Lower leg skin (tissue), 2 donors: Measurements from ENCODE around the genes ANGPTL5, YAP1, MMP1 and MMP12.

GRCh38 chr11:96221578-96222565, 121.1 kb downstream of the MAML2 start:
- PRO-cap, result bidirectional peak, plus-strand start at chr11:96221816, minus-strand start at chr11:96221628
- RAMPAGE, long total RNA, 2 experiments, result no peak in any of the 2 experiments

- PRO-cap, result bidirectional peak, plus-strand start at chr11:96307217, minus-strand start at chr11:96306999
- RAMPAGE, long total RNA, 2 experiments, result no peak in any of the 2 experiments
Observed at GRCh38 chr11:96306875-96307352, 36.1 kb downstream of the MAML2 start.

DNA sequence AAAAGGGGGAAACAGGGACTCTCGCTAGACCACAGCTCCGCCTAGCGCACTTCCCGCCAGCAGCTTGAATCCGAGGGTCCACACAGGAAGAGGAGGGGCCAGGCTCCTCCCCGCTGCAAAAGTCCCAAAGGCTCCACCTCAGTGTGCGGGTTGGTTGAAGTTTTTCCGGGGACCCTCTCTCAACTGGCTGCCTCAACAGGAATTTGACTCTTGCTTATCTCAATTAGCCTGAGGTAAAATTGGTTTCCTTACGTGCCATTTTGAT, 950.8 kb upstream of the CNTN5 start:
- PRO-cap, result no peak
- RAMPAGE, long total RNA, 2 experiments, result no peak in any of the 2 experiments

- PRO-cap, result no peak
- RAMPAGE, long total RNA, 2 experiments, result no peak in any of the 2 experiments
Observed at GRCh38 chr11:99020254-99020624, 510 bp upstream of the CNTN5 start.

GRCh38 chr11:101582023-101583046, 1.5 kb downstream of the TRPC6 start:
- PRO-cap, result no peak
- RAMPAGE, long total RNA, 2 experiments, result no peak in any of the 2 experiments

GRCh38 chr11:101916314-101916825, at the start of gene ANGPTL5:
Gene ANGPTL5 (minus strand): TSS chr11:101916522.
- PRO-cap, result no peak
- RAMPAGE, long total RNA, 2 experiments, result no peak in any of the 2 experiments

DNA sequence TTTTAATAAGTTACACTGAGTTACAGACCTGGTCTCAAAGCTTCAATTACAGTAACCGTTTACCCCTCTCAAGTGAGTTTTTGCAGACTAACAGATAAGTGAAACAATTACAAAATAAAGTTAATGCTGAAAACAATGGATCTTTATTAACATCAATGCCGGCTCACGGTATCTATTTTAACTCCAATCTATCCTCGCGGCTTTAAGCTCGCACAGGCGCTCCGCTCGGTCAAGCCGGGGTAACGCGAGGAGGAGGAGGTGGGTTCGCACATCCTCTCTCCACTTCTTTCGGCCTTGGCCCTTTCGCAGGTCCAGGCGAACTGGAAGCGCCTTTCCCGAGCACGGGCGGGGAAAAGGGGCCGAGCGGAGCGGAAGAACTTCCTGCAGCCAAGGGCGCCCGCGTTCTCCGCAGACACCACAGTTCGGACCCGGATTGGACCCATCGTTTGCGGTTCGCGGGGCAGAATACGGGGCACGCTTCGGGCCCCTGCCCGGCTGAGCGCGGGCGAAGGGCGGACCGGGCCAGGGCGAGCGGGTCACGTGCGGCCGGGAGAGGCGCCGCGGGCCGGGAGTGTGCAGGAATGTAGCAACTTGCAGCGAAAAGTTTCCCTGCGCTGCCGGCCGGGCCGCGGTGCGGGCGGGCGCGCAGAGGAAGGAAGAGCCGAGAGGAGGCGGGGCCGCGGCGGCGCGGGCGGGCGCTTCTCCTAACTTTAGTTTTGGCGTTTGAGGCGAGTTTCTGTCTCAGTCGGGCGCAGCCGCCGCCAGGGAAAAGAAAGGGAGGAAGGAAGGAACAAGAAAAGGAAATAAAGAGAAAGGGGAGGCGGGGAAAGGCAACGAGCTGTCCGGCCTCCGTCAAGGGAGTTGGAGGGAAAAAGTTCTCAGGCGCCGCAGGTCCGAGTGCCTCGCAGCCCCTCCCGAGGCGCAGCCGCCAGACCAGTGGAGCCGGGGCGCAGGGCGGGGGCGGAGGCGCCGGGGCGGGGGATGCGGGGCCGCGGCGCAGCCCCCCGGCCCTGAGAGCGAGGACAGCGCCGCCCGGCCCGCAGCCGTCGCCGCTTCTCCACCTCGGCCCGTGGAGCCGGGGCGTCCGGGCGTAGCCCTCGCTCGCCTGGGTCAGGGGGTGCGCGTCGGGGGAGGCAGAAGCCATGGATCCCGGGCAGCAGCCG, at the start of gene YAP1:
Gene YAP1, plus strand, starts transcription at position 741 of the 1,163 bp plus-strand sequence.
- PRO-cap, result bidirectional peak, plus-strand start at position 713 of the sequence, minus-strand start at position 575 of the sequence; bidirectional peak, plus-strand start at position 931 of the sequence, minus-strand start at position 1,071 of the sequence
- RAMPAGE, long total RNA, 2 experiments, result start-site peak on the plus strand in 1 of 2 experiments, centred at position 724 of the sequence, 137 reads per replicate

DNA sequence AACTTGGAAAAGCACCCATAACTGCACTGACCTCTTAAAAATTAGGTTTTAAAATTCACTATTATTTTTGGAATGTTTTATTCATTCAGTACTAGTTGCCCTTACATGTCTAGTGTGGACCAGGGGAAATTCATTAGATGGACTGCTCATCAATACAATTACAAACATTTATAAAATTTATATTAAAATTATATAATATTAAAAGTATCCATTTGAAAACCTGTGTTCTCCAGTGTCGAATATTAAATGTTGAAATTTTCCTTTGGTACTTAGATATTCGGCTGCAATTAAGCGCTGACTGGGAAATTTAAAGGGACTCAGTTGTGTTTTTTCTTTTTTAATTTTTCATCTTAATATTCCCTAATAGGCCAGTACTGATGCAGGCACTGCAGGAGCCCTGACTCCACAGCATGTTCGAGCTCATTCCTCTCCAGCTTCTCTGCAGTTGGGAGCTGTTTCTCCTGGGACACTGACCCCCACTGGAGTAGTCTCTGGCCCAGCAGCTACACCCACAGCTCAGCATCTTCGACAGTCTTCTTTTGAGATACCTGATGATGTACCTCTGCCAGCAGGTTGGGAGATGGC, 3.6 kb downstream of the YAP1 start:
- PRO-cap, result no peak
- RAMPAGE, long total RNA, 2 experiments, result no peak in any of the 2 experiments

DNA sequence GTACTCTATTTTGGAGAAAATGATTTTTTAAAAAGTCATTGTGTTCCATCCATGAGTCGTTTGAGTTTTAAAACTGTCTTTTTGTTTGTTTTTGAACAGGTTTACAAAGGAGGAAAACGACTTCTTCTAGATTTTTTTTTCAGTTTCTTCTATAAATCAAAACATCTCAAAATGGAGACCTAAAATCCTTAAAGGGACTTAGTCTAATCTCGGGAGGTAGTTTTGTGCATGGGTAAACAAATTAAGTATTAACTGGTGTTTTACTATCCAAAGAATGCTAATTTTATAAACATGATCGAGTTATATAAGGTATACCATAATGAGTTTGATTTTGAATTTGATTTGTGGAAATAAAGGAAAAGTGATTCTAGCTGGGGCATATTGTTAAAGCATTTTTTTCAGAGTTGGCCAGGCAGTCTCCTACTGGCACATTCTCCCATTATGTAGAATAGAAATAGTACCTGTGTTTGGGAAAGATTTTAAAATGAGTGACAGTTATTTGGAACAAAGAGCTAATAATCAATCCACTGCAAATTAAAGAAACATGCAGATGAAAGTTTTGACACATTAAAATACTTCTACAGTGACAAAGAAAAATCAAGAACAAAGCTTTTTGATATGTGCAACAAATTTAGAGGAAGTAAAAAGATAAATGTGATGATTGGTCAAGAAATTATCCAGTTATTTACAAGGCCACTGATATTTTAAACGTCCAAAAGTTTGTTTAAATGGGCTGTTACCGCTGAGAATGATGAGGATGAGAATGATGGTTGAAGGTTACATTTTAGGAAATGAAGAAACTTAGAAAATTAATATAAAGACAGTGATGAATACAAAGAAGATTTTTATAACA, 4.7 kb downstream of the BIRC3 start:
- PRO-cap, result no peak
- RAMPAGE, long total RNA, 2 experiments, result no peak in any of the 2 experiments

DNA sequence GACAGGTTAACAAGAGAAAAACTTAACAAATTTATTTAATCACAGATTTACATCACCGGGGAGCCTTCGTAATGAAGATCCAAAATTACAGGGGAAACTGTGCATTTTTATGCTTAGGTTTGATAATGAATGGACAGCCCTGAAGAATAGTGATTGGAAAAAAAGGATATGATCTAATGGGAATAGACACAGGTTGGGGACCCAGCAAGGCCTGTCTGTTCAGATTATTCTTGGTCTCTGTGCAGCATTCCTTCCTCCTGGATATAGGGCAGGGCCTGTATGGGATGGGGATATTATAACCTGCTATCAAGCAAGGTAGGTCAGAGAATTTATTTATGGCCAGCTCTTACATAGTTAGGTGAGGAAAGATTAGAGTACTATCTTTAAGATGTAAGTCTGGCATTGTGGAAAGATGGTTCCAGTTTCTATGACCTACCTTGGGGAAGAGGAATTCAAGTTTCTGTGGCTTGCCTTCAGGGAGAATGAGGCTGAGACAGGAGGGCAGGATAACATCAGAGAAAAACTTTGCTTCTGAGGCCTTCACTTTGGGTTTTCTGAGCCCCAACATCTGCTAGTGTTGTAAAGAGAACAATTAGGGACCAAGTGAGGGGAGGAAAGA, 8.5 kb upstream of the BIRC2 start:
- PRO-cap, result no peak
- RAMPAGE, long total RNA, 2 experiments, result no peak in any of the 2 experiments

DNA sequence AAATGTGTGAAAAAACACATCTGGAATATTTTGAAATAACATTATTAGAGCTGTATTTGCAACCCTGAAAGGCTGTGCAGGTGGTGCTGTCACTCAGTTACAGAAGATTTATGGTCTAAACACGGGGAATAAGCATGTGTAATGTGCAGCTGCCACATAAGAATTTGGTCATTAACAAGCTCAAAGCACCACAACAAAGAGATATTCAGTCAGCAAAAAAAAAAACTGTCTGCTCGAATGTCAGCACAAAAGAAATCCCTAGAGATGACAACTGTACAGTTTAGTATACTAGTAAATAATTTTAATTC, 31.3 kb downstream of the TMEM123 start:
- PRO-cap, result no peak
- RAMPAGE, long total RNA, 2 experiments, result no peak in any of the 2 experiments

DNA sequence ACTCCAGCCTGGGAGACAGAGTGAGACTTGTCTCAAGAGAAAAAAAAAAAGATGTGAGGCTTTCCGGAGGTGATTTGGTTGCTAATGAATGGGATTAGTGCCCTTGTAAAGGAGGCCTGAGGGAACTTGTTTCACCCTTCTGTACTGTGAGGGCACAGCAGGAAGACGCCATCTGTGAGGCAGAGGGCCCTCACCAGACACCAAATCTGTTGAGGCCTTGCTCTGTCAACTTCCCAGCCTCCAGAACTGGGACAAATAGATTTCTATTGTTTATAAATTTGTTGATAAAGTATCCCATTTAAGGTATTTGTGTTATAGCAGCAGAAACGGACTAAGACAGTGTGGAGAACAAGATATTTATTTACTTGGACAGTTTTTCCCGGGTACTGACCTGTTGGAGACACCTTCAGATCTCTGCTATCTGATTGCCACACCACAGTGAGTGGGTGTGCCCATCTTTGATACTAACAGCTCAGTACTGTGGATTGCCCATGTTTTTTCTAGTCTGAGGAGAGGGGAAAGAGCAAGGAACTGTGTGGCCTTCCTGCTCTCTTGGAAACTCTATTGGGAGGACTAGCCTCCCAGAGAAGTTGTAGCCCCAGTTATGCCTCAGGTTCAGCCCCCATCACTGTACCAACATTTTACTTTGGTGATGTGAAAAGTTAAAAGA, 2.2 kb upstream of the TMEM123 start:
- PRO-cap, result no peak
- RAMPAGE, long total RNA, 2 experiments, result no peak in any of the 2 experiments

DNA sequence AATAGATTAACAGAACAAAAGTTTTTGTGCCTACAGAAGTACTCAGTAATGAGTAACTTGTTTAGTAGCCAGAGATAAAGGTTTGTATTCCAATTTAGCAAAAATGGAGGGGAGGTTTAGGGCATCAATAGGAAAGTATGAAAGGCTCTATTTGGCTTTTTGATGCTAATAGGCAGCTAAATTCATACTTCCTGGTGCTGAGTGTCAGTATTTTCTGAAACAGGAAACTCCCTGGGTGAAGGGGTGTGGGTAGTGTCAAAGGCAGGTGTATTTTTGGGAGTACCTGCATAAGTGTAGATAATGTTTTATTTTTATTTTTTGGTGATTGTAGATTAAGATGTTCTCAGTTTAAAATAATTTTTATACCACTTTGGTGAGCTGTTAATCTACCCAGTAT, 29.3 kb upstream of the MMP7 start:
- PRO-cap, result no peak
- RAMPAGE, long total RNA, 2 experiments, result no peak in any of the 2 experiments

- PRO-cap, result unidirectional peak, plus-strand start at chr11:102603345
- RAMPAGE, long total RNA, 2 experiments, result no peak in any of the 2 experiments
Observed at GRCh38 chr11:102602992-102603573, 22.0 kb downstream of the MMP20 start.

DNA sequence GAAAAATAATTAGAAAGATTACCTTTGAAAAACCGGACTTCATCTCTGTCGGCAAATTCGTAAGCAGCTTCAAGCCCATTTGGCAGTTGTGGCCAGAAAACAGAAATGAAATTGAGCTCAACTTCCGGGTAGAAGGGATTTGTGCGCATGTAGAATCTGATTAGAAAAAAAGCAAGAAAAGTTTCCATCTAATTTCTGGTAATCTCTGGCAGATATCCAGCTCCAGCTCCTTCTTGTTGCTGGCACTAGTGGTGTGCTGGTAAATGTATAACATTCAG, 5.4 kb downstream of the MMP1 start:
- PRO-cap, result no peak
- RAMPAGE, long total RNA, 2 experiments, result no peak in any of the 2 experiments

DNA sequence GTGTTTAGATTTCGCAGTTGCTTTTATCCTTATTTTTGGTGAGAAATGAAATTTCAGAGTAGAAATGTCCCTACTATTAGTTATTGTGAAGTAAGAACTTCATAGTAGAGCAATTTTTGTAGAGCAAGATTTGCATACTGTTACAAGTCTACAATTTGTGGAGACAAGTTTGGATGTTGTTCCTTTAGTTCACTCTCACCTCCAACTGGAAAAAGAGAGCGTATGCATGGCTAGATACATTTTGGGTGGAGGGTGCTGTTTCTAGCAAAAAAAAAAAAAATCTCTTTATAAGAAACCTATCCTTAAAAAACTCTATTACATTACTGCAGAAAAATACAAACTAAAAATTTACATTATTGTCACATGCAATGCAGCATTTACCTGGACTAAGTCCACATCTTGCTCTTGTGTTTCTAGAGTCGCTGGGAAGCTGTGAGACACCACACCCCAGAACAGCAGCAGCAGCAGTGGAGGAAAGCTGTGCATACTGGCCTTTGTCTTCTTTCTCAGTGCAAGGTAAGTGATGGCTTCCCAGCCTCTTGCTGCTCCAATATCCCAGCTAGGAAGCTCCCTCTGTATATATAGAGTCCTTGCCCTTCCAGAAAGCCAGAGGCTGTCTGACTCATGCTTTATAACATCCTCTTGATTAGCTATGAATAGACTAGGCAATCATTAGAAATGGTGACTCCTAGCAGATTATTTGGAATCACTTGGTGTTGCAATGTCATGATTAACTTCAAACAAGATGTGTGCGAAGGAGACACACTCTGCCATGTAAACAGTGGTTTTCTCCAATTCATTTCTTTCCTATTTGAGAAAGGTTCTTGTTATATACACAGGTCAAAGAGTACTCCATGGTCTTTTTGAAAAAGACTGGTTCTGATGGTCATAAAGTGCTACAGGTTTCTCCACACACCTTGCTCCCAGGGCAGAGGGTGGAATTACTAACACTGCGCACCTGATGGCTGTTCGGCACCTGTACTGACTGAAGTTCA, at the start of gene MMP1:
Gene MMP1, minus strand, starts transcription at position 554 of the 995 bp plus-strand sequence.
- PRO-cap, result no peak
- RAMPAGE, long total RNA, 2 experiments, result no peak in any of the 2 experiments

- PRO-cap, result no peak
- RAMPAGE, long total RNA, 2 experiments, result no peak in any of the 2 experiments
Observed at GRCh38 chr11:102874882-102875190, at the start of gene MMP12. Gene MMP12 (minus strand): TSS chr11:102874982.

DNA sequence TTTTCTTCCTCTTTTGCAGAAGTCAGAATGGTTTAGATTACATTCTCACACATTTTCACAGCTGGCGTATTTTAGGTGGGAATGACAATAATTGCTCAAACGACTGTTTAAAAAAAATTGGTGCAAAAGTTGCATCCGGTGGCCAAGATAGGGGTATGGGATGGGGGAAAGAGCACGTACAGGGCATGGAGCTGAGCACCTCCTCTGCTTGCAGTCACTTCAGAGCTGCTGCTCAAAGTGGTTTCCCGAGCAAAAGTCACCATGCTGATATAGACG, 35.3 kb downstream of the MMP13 start:
- PRO-cap, result no peak
- RAMPAGE, long total RNA, 2 experiments, result no peak in any of the 2 experiments

DNA sequence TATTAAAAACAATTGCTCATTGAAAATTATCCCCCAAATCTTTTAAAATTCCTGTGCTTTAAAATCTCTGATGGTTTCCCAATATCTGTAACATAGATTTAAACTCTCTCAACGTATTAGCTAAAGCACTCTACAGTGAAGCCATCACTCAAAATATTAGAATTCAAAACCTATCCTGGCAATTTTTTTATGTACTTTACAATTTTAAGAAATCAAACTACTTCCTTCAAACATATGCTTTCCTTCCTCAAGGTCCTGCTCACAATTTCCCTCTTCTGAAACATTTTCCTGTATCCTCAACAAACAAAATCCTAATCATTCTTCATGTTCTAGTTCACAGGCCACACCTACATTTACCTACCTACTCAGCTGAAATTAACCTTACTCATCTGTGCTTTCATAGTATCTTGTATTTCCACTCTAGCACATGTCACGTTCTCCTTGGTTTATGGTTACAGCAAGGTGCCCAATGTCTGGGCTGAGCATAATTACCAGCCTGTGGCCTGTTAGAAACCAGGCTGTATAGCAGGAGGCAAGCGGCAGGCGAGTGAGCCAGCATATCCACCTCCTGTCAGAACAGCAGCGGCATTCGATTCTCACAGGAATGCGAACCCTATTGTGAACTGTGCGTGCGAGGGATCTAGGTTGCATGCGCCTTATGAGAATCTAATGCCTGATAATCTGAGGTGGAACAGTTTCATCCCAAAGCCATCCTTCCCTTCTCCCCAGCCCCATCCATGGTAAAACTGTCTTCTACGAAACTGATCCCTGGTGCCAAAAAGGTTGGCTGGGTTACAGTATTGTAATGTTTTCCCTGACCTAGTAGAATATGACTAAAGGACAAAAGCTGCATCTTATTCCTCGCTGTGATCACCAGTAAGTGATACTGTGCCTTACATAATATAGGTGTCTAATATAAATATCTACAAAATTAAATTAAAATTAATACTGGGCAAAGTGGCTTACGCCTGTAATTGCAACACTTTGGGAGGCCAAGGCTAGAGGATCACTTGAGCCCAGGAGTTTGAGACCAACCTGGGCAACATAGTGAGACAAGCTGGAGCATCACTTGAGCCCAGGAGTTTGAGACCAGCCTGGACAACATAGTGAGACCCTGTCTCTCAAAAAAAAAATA, 13.1 kb downstream of the DCUN1D5 start:
- PRO-cap, result no peak
- RAMPAGE, long total RNA, 2 experiments, result no peak in any of the 2 experiments

GRCh38 chr11:103851157-103851905, 185.1 kb upstream of the DDI1 start:
- PRO-cap, result unidirectional peak, minus-strand start at chr11:103851486
- RAMPAGE, long total RNA, 2 experiments, result no peak in any of the 2 experiments